Thoracic aorta (tissue), 1 donor: Measurements from ENCODE around the genes POLR2C and ADGRG3.

- RAMPAGE, long total RNA: no peak
These were observed 3.8 kb upstream of the NLRC5 start for GRCh38 chr16:56985551-56986034.

- RAMPAGE, long total RNA: no peak
These were observed 645 bp upstream of the NLRC5 start for GRCh38 chr16:56988701-56989123.

DNA sequence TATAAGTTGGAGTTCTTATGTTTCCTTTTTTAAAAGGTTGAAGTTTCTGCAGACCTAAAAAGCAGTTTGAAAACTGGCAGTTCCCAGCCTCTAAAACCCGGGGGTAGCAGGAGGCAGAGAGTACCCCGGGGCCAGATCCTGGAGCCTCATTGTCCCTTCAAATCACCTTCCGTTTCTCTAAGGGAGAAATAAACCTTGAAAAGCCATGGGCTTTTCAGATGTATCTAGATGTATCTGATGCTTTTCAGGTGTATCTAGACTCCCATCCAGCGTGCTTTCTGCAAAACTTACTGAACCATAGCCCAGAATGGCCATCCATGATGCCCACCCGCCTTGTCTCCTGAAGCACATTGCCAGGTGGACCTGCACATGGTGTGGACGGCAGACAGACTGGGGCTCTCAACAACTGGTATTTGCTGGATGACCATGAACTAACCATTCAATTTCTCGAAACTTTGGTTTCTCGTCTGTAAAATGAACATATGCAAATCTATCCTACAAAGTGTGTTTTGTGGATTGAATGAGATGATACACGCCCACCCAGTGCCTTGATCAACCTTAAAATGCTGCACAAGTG, 1.3 kb downstream of the NLRC5 start:
- RAMPAGE, long total RNA: no peak

DNA sequence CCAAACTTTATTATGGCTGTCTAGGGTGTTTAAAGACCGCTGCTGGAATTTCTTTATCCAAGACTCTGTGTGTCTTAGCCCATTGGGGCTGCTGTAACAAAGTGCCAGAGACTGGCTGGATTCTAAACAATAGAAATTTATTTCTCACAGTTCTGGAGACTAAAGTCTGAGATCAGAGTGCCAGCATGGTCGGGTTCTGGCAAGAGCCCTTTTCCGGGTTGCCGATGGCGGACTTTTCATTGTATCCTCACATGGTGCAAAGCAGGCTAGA, 9.4 kb downstream of the NLRC5 start:
- RAMPAGE, long total RNA: no peak

DNA sequence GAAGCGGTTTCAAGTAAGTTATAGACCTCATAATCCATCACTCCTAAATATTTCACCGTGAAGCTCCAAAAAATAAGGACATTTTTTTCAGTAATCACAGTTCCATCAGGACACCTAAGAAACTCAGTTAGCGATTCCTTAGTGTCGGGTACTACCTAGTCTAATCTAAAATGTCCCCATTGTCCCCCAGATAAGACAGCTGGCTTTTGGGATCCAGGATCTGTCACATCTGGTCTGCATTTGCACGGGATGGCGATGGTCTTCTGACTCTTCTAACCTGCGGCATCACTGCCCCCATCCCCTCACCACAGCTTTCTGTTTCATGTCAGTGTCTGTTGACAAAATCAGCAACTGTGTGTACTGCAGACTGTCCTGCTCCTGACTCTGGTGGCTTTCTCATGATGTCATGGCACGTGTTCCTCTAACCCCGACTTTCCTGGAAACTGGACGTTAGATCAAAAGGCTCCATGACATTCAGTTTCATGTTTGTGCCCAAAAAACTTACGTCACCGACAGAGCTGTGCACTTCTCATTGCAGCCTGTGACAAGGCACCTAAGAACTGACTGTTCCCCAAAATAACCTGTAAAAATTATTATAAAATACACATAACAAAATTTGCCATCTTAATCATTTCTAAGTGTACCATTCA, 30.1 kb upstream of the CPNE2 start:
- RAMPAGE, long total RNA: no peak

DNA sequence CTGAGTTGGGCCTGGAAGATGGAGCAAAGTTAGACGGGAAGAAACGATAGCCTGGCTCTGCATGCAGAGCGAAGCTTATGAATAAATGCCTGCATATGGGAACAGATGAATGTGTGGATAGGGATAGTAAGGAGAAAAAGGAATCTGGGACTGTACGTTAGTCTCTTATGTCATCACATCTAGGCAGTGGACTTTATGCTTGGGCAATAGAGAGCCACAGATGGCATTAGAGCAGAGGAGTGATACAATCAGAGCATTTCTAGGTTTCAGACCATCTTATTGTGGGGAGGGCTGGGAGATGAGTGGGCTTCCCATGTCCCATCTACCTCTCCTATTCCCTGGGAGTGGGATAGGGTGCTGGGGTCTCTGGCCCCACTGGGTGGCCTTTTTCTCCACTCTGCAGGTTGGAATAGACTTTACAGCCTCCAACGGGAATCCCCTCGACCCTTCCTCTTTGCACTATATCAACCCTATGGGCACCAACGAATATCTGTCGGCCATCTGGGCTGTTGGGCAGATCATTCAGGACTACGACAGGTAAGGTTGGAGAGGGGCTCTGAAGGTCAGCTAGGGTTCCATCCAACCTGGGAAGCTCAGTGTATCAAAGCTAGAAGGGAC, 33.2 kb downstream of the CPNE2 start:
- RAMPAGE, long total RNA: no peak

DNA sequence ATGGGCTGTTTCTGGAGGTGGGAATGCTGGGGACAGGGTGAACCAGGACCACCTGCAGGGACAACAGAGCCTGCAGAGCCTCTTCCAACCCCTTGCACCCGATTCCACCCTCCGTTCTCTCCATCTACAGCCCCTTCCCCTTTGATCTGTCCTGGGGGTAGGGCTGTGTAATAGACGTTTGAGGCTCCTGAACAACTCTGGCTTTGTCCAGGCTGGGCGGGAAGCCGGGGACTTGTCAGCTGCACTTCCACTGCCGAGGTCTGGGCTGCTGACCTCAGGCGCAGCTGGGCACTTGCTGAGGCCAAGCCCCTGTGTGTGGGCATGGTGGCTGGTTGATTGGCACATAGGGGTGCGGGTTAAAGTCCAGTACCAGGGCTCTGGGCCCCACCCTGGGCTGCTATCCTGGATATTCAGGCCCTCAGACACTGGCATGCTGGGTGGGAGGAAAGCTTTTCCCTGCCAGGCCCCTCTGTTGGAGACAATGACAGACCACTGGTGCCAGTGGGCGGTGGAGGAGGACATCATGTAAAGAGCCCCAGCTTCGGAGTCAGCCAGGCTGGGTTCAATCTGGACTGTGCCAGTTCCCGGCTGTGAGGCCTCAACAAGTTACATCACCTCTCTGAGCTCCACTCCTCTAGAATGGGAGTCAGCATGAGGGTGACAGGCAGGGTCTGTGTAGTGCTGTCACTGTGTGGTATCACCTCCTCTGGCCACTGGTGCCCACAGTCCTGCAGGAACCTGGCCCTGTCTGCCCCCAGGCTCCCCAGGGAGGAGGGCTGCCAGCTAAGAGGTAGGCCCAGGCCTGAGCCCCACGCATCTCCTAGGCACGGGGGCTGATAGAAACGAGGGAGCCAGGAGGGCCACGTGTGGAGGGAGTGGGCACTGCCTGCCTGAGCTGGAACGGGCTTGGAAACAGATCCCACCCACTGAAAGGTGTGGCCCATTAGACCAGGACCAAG, 42.6 kb downstream of the PSME3IP1 start:
- RAMPAGE, long total RNA: no peak

GRCh38 chr16:57187093-57187865, 1.1 kb downstream of the RSPRY1 start:
- RAMPAGE, long total RNA: no peak

DNA sequence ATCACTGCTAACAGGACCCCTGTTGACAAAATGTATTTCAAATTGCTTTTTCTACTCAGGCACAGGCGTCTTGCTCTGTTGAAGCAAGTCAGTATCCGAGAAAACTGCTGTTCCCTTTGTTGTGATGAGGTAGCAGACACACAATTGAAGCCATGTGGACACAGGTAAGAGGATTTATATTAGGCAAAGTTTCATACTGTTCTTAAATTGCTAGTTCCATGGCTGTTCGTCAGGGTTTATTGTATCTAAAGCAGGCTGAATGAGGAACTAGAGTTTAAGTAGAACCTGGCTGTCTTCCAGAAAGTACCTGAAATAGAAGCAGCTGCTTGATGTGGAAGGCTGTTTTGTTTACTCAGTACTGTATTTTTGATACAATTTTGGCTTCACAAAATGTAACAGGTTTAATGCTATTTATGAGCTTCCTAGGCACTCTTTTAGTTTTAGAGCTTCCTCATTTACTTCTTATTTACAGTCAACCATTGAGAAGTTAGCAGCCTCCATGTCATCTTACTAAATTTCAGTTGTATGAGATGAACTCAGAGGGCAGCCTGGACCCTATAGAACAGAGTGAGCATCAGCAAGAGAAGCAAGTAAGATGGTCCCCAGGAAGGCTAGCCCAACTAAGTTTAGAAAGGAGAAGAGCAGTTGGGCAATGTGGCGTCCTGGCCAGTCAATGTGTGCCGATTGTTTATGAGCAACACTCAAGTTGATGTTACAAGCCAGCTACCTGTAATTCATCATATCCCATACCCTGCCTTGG, 9.8 kb upstream of the ARL2BP start:
- RAMPAGE, long total RNA: start-site peak on the plus strand centred at position 545 of the sequence, 974 bp wide, 28 reads

DNA sequence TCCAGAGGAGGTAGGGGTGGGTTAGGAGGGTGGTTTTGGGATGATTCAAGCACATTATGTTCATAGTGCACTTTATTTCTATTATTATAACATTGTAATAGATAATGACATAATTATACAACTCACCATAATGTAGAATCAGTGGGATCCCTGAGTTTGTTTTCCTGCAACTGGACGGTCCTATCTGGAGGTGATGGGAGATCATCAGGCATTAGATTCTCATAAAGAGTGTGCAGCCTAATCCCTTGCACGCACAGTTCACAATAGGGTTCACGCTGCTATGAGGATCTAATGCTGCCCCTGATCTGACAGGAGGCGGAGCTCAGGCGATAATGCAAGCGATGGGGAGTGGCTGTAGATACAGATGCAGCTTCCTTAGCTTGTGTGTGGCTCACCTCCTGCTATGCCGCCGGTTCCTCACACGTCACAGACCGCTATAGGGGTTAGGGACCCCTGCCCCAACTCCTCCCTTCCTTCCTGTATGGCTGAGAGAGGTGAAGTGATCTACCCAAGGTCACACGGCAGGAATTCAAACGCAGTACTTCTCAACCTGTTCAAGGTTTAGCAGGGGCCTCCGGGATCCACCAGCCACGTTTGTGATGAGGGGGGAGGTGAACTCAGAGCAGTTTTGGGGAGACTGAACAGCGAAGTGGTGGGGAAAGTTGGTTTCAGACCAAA, 13.3 kb upstream of the PLLP start:
- RAMPAGE, long total RNA: no peak

DNA sequence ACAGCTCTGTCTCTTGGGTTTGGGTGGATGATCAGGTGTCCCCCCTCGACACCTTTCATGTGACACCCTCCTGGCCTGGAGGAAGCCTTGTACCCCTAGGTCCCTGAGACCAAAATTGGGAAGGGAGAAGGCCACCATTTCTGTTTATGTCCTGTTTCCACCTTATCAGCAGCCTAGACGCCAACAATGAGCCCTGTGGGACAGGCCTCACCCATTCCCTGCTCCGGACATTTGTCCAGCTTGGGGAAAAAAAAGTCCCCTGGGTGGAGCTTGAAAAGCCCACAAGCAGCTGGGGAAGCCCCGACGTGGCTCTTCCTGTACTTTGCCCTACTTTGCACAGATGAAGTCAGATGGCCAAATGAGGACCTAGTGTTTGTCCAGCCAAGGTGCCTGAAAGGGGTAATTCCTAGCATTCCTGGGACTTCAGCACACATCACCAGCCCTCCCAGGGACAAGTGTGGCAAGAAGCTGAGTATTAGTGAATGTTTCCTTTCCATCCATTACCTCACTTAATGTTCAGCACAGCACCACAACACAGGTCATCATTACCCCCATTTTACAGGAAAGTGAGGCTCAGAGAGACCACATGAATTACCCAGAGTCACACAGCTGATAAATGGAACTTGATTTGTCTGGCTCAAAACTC, 19.7 kb upstream of the PLLP start:
- RAMPAGE, long total RNA: no peak

GRCh38 chr16:57377075-57377722, 4.9 kb downstream of the CX3CL1 start:
- RAMPAGE, long total RNA: no peak

DNA sequence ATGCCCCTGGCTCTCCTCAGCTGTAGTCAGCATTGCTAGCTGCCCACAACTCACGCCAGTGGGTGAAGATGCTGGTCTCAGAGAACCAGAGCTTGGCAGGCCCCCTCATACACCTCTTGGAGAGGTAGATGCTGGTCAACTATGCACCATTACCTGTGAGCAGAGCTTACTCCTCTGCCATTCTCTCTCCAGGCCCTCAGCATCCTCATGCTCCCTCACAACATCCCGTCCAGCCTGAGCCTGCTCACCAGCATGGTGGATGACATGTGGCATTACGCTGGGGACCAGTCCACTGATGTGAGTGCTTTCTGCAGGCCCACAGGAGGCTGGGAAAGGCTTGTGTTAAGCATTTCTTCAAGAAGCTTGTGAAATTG, 4.4 kb upstream of the POLR2C start:
- RAMPAGE, long total RNA: no peak

GRCh38 chr16:57462201-57463100, at the start of gene POLR2C:
Gene POLR2C (plus strand): TSS chr16:57462679.
- RAMPAGE, long total RNA: start-site peak on the plus strand at chr16:57462652-57462685, 75 reads

DNA sequence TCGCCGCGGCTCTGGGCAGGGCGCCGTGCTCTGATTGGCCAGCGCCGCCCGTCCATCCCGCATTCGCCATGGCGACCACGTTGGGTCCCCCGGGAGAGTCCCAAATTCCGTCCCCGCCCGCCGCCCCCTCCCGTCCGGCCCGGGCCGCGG, 409 bp downstream of the CCDC102A start:
- RAMPAGE, long total RNA: no peak

- RAMPAGE, long total RNA: no peak
These were observed 6.7 kb upstream of the ADGRG1 start for GRCh38 chr16:57621494-57622382.

GRCh38 chr16:57667949-57669100, at the start of gene ADGRG3:
Gene ADGRG3 (plus strand): TSS chr16:57668306.
- RAMPAGE, long total RNA: start-site peak on the plus strand at chr16:57668282-57668325, 56 reads

DNA sequence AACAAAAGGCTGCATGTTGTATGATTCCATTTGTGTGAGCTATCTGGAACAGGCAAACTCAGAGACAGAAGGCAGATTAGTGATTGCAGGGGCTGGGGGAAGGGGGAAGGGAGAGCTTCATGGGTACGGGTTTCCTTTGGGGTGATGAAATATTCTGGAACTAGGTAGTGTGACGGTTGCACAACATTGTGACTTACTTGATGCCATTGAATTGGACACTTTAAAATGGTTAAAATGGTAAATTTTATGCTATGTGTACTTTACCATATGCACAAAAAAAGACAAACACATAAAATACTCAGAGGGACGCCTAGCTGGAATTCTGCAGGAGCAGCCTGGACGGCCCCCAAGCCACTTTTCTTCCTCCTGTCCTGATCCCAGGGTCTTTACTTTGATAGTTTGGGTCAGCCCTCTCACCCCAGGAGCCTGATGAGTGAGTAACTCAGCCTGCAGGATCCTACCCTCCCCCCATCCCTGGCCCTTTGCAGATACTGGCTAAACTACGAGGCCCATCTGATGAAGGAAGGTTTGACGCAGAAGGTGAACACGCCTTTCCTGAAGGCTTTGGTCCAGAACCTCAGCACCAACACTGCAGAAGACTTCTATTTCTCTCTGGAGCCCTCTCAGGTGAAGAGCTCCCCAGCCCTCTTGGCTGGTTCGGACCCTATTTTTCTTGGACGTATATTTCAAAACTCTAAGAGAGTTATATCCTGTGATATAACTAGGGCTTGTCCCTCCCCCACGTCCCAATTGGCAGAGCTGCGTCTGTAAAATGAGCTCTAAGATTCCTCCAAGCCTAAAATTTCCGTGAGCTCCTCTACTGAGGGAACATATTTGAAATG, 7.8 kb downstream of the ADGRG3 start:
- RAMPAGE, long total RNA: no peak

- RAMPAGE, long total RNA: no peak
These were observed 28.6 kb downstream of the KATNB1 start for GRCh38 chr16:57764070-57764723.

DNA sequence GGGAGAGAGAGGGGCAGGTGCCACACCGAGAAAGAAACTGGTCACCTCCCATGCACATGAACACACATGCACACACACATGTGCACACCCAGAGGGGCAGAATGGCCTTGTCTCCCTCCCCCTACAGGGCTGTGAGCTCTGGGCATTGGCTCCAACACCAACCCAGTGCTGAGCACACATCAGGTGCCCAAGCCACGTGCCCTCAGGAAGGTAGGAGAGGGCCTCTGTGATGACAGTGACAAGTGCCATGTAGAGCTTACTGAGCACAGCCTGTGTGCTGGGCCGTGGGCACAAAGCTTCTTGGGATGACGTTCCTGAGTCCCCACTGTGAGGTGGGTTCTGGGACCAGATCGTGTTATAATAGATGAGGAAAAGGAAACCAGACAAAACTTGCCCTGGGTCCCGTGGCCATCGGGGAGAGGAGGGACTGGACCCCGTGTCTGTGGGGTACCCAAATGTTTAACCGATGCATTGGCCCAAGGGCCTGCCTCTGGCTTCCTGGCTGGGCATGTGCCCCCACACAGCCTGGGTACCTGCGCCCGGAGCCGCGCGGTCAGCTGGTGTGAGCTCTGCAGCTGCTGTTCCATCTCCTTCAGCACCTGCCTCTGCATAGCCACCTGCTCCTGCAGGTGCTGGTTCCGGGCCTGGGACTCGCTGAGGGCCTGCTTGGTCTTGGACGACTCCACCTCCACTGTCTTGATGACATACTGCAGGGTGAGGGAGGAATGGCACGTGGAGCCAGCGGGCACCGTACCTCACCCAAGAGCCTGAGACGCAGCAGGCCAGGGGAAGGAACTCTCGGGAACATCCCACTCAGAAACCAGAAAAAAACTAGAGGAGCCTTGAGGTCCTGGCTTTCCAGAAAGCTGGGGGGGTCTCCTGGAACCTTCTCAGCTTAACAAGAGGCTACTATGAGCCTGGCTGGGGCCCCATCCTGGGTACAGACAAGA, 32.0 kb downstream of the KIFC3 start:
- RAMPAGE, long total RNA: no peak